Mesangial cell (primary cell): Measurements from ENCODE around the gene PHF21B.

- RAMPAGE, long total RNA = no peak
These were observed 26.1 kb upstream of the RTL6 start for GRCh38 chr22:44524167-44524422.

- RAMPAGE, long total RNA = no peak
These were observed 28.6 kb upstream of the RTL6 start for GRCh38 chr22:44526621-44527022.

GRCh38 chr22:44603640-44604398 is 98.2 kb upstream of the PRR5 start:
- RAMPAGE, long total RNA = no peak

GRCh38 chr22:44665092-44665513 is 36.9 kb upstream of the PRR5 start:
- RAMPAGE, long total RNA = no peak

GRCh38 chr22:44702430-44703500 is 761 bp downstream of the PRR5 start:
- RAMPAGE, long total RNA = no peak

DNA sequence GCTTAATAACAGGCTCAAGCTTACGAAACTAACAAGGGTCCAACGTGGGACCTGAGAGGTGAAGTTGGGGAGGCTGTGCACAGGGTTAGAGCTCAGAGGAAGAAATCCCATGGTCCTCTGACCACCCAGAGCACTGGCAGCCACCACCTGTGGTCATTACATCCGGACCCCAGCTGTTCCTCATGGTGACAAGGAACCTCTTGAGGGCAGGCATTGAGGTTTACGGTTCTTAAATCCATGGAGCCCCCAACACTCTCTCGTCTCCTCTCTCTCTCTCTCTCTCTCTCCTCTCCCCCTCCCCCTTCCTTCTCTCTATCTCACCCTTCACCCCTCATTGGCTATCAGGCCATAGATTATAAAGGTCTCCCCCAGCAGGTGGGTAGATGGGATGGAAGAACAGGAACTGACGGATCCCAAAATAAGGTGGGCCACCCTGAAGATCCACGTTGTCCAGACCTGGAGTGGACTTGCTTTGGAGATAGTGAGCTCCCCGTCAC is 22.3 kb downstream of the PHF21B start:
- RAMPAGE, long total RNA = no peak

DNA sequence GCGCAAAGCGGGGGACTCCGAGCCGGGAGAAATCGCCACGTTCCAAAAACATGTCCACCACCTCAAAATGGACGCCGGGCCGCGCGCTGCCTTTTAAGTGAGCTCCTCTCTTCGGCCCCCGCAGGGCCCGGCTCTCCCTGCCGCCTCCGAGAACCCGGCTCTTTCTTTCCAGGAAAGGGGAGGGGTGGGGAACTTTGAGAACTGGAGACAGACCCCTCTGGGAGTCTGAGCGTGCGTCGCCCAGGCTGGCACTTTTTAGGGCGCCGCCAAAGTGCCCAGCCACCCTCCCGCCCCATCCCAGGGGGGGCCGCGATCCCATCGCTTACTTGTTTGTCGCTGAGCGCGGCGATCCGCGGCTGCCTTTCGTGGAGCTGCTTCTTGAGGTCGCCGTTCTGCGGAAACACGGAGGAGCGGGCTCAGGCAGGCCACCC is 1.6 kb downstream of the PHF21B start:
- RAMPAGE, long total RNA = no peak

DNA sequence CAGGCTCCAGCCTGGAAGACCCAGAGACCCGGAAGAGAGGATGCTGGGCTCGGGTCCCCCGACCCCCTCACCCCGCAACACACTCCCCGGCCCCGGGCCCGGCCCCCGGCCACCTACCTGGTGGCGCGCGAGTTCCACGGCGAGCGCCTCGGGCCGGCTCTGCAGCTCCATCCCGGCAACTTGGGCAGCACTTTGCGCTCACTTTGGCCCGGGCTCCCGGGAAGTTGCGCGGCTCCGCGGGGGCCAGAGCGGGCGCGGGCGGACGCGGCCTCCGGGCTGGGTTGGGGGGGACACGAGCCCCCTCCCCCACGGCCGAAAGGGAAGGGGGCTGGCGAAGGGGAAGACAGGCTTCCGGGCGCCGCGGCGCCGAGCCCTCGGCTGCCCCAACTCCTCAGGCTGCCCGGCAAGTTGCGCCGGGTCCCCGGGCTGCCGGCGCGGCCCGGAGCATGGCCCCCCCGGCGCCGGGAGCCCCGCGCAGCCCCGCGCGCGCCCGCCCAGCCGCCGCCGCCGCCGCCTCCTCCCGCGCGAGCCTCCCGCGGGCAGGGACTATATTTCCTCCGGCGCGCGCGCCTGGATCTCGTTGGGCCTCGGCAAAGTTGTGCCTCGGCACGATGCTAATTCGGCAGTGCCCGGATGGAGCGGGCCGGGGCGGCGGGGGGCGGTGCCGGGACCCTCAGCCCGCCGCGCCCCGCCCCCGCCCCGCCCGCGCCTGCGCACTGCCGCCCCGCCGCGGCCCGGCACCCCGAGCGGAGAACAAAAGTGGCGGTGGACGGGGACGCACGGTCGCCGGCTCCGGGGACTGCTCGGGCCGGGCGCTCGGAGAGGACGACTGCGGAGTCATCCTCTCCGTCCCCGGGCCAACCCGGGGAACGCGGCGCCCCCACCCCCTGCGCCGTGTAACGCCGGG is at the start of gene PHF21B:
TSS of gene PHF21B (minus strand) at position 627 of the 907 bp plus-strand sequence.
- RAMPAGE, long total RNA = no peak

- RAMPAGE, long total RNA = no peak
These were observed 871 bp upstream of the PHF21B start for GRCh38 chr22:45010613-45011138.

DNA sequence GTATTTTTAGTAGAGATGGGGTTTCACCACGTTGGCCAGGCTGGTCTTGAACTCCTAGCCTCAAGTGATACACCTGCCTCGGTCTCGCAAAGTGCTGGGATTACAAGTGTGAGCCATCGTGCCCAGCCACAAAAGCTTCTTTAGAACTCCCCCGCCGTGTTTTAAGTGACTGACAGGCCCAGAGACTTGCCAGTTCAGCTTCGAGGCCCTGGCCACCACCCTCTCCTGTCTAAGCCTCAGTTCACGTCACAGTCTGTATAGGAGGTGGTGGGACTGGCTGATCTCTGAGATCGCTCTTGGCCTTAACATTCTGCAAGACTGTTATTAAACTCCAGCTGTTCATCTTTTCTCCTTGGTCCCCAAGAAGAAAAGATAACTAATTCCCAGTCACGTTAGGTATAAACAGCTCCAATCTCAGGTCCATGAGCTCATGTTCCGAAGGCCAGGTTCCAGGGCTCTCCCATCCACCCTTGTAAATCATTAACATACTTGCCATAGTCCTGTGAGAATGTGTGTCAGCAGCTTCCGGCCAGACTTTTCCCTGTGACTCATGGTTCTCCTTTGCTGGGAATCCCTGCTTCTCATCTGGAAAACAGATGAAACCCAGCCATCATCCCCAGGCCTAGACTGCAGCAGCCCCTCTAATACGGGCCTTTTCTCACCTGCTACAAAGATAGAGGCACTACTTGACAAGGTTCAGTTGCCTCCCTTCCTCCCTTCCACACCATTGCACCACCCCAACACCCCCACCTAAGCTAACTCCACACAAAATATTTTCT is 5.5 kb upstream of the KIAA0930 start:
- RAMPAGE, long total RNA = no peak

- RAMPAGE, long total RNA = no peak
These were observed 905 bp downstream of the UPK3A start for GRCh38 chr22:45285535-45286173.

DNA sequence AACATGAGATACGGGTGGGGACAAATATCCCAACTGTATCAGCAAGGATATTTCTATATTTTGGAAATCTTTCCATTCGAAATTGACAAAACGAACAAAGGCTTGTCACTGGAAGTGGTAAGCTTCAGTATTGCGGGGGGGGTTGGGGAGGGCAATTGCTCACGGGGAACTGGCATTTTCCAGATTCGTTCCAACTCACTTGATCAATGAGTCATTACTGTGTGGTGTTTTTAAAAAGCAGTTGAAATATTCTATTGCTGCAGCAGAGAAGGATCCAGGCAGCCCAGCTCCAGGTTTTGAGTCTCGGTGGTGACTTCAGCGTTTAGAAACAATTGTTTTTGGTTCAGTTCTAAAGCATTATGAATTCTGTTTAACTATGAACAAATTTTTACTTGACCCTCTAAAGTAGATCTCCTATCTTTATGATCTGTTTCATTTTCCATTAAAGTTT is 33.8 kb upstream of the FBLN1 start:
- RAMPAGE, long total RNA = no peak

DNA sequence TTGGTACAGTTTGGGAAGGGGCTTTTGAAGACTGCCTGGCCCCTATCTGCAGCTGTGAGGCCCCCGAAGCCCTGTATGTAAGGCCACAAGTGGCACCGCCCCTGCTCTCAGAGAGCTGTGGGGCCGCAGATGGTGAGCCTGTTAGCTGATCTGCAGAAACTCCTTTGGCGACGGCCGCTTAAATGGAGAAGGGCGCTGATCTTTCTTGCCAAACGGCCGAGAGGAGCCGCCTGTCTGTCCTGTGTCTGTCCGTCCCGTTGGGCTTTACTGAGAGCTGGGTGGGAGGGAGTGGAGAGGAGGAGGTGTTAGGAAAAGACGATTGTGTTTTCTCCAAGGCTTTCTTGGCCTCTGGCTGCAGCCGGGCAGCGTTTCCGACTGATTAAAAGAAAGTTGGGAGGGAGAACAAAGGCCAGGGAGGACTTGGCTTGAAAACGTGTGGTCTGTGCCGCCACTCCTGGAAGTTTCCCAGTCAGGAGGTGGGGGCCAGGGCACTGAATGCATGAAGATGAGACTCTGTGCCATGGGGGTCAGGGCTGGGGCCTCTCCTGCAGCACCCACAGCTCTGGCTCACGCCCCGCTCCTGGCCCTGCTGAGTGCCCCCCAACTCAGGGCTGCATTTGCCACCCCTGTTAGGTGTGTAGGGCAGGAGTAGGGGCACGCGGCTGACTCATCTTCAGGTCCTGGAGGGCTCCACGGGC is 2.4 kb downstream of the FBLN1 start:
- RAMPAGE, long total RNA = no peak

- RAMPAGE, long total RNA = no peak
These were observed 40.6 kb downstream of the FBLN1 start for GRCh38 chr22:45542994-45543921.

DNA sequence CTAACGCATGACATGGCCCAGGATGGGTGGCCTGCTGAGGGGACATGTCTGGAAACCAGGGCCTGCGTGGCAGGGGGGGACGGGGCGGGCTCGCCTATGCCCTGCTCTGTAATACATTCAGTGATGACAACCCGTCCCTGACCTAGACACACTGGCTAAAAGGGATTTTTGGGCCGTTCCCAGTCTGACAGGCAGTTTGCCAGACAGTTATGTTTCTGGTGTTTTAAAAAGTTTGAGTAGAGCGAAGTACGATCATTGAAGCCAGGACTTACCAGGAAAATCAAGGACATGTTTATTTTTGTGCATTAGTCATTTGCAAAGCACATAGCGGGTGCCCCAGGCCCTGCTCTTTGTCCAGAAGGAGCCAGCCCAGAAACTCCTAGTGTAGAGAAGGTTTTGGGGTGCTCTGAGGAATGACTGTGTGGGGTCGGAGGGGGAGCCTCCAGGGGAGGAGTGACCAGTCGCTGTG is 50.7 kb downstream of the FBLN1 start:
- RAMPAGE, long total RNA = no peak

DNA sequence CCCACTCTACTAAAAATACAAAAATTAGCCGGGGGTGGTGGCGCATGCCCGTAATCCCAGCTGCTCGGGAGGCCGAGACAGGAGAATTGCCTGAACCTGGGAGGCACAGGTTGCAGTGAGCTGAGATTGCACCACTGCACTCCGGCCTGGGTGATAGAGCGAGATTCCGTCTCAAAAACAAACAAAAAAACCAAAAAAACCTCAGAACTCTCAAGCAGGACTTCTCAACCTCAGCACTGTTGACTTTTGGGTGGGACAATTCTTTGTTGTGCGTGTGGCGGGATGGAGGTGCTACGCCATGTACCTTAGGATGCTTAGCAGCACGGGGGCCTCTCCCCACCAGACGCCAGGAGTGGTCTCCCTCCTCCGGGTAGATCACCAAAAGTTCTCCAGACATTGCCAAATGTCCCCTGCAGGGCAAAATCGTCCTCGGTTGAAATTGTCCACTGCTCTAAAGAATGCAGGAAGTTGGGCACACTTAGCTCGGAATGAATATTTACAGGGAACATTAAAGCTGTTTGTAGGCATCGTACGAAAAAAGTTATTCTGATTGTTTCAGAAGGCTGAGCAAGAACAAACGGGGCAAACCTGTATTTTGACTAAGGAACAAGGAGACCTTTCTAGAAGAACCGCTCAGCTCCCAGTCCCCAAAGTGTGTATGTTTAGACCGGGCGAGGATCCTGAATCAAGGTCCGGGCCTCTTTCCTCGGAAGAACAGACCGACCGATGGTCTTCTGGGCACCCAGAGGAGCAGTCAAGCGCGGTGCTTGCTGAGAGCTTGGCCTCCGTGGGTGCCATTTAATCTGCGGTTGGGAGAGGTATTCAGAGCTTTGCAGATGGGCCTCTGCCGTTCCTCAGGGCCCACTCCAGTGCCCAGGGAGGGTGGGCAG is 26.8 kb upstream of the ATXN10 start:
- RAMPAGE, long total RNA = no peak

DNA sequence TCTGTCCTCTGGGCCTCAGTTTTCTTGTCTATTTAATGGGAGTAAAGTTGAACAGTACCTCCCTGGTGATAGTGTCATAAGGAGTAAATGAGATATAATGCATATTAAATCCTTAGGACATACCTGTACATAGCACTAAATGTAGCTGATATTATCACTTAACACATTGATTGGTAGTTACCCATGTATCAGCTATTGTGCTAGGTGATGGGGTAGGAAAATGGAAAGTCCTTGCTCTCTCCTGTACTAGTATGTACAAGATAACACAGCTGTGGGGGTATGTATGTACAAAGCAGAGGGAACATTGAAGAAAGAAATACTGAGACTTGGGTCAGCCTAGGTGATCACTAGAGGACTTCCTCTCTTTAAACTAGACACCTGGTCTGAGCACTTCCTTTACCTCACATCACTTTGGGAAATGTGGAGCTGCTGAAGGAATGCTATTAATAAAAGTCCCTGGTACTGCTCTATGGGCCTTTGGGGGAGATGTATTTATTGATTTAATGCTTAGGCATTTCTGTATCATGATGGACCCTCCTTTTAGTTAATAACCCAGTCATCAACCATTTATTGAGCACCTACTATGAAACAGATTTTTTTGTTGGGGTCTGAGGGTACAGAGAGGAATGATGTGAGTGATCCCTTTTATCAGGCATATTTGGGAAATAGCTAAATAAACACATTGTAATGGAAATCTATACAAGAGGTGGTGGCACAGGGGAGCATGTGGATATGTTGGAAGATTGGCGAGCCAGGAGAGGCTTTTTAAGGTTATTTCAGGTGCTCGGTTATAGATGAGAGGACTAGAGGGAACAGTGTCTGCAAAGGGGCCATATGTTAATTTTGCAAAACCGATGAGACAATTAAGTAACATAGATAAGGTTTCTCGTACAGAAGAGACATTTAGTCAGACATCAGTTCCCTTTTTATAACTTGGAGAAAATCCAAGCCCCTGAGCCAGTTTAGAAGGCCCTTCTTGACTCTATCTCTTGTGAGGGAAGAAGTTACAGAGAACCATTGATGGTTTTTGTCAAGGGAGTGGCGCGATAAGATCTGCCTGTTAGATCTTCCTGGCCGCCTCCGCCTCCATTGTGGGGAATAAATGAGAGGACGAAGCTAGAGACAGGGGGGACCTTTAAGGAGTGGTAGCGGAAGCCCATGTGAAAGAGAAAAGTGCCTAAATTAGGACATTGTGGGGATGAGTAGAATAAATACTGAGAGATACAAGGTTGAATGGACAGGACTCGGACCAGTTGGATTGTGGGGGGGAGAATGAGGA is 1.8 kb downstream of the ATXN10 start:
- RAMPAGE, long total RNA = no peak

- RAMPAGE, long total RNA = no peak
These were observed 97.4 kb downstream of the ATXN10 start for GRCh38 chr22:45769012-45769498.

GRCh38 chr22:45785297-45786117 is 113.9 kb downstream of the ATXN10 start:
- RAMPAGE, long total RNA = no peak

- RAMPAGE, long total RNA = no peak
These were observed 83.5 kb upstream of the PPARA start for GRCh38 chr22:46066655-46067421.